Left cardiac atrium (tissue), 1 donor: ENCODE results near the gene UCP1.

GRCh38 chr4:138773337-138773802 lies 242.2 kb upstream of the NOCT start:
- PRO-cap, result no peak

- PRO-cap, result bidirectional peak, plus-strand start at chr4:139015781, minus-strand start at chr4:139015446
These were observed 661 bp upstream of the NOCT start for GRCh38 chr4:139014665-139015574.

DNA sequence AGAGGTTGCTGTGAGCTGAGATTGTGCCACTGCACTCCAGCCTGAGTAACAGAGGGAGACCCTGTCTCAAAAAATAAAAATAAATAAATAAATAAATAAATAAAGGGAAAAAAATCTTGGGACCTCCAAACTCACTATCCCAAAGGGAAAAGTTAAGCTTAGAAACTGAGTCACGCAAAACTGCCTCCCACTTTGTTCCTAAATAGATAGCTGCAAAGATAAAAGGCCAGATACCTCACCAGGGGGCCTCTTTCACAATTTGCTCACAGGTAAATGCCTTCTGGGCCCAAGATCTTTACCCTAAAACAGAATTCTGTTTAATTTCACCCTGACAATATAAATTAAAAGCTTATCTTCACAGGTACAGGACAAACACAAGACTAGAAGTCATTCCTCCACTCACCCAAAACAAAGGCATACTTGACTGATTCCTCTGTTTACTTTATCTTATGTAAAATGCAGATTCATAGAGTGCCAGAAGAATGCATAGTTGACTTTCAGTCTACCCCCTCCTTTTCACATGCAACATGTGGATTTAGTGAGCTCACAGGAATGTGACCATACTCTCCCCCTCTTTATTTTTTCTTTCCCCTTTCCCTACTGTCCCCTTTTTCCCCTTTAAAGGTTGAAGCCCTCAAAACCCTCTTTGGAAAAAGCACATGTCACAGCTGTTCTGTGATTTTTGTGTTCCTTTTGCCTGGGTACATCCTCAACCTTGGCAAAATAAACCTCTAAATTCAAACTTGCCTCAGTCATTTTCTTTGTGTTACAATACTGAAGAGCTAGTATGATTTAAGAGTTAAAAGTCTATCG lies 23.4 kb downstream of the ELF2 start:
- PRO-cap, result no peak

DNA sequence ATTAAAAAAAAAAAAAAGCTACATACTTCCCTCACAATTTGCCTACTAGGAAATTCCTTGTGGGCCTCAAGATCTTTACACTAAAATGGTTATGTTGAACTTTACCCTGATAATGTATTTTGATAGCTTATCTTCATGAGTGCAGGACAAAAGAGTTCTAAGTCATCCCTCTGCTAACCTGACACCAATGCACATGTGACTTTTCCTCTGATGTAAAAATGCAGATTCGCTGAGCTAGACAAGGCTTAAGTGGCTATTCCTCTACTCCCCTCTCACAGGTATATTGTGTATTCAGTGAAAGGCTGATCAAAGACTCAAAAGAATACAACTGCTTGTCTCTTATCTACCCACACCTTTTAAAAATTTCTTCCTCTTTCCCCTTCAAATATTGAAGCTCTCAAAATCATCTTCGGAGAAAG lies 22.4 kb downstream of the ELF2 start:
- PRO-cap, result no peak

DNA sequence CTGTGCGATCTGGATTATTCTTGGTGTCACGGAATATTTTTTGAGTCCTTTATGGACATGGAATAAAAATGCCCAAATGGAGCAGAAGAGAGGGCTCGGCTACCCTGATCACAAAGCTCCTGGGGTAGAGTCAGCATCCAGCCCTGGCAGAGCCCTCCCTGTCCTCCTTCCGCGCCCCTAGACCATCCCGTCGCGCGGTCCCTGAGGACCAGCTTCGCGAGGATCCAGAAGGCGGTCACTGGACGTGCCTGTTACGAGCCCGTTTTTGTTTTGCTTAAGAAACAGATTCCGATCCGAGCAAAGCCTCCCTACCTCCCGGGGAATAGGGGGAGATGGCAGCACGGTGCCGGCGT lies 1.1 kb downstream of the ELF2 start:
- PRO-cap, result no peak

- PRO-cap, result no peak
These were observed 37.1 kb upstream of the ELF2 start for GRCh38 chr4:139213997-139214737.

DNA sequence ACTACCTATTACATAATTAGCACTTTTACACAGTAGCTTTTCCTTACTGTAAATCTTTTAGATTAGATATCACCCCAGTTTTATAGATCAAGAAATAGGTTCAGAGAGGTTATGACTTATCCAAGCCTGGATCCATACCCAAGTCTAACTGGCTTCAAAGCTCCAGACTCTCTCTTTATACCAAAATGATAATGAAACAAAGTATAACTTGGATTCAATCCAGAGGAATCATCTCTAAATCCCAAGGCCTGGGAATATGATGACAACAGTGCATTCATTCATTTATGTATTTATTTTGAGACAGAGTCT lies 70.8 kb upstream of the RAB33B start:
- PRO-cap, result no peak

- PRO-cap, result no peak
These were observed 17.7 kb upstream of the RAB33B start for GRCh38 chr4:139436204-139436696.

- PRO-cap, result no peak
These were observed 5.0 kb downstream of the RAB33B start for GRCh38 chr4:139459011-139459321.

GRCh38 chr4:139463537-139464222 lies 9.8 kb downstream of the RAB33B start:
- PRO-cap, result no peak

DNA sequence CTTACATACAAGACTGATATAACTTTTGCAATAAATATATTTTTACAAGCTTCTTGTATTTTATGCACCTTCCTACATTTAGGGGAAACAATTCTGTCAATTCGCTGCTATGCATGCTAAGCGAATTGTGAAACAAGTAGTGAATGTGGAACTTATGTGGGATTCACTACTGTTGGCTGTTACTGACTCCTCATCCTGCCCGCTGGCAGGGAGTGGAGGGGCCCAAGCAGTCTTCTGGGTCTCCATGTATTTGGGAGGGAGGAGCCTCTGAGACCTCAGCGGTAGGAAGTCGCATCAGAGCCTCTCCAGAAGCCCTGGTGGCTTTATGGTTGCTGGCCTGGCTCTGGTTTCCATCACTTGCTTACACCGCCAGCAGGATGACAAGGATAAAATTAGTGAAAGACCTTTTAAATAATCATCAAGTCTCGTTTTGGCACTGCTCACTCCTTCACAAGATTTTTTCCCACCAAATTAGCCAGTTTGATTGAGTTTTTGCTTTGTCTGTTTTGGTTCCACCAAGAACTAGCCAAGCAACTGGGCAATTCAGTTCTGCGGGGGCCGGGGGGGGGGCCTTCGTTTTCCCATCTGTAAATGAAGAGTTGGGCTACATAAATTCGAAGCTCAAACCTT lies 3.8 kb upstream of the SETD7 start:
- PRO-cap, result no peak

DNA sequence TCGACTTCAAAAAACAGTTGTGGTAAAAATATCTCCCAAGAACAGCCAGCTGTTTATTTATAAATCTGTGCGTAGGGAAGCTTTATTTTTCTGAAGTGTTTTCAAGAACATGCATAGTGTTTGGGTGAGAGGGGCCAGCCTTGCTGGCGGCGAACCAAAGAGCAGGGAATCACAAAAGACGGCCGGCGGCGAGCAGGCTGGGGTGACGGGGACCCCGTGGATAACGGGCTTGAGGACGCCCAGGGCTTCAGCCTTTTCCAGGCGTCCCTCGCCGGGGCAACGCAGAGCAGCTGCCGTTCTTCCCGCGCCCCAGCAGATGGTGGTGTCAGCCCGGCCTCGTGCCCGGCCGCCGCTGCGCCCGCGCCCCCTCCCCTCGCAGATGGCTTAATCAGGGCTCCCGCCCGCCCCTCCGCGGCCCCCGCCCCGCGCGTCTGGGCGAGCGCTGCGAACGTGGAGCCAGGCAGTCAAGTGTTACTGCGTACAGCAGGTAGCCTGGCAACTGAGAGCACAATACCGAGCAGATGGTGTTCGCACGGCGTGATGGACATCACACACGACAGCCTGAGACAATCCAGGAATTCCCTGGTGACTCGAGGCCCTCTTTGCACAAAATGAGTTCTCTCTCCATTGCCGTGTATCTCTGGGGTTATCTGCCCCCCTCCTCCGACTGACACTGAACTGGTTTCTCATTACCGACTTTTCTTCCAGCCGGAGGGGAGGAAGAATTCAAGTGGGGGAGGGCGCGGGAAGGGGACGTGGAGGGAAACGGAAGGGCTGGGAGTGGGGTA lies 69.2 kb downstream of the MGST2 start:
- PRO-cap, result no peak

DNA sequence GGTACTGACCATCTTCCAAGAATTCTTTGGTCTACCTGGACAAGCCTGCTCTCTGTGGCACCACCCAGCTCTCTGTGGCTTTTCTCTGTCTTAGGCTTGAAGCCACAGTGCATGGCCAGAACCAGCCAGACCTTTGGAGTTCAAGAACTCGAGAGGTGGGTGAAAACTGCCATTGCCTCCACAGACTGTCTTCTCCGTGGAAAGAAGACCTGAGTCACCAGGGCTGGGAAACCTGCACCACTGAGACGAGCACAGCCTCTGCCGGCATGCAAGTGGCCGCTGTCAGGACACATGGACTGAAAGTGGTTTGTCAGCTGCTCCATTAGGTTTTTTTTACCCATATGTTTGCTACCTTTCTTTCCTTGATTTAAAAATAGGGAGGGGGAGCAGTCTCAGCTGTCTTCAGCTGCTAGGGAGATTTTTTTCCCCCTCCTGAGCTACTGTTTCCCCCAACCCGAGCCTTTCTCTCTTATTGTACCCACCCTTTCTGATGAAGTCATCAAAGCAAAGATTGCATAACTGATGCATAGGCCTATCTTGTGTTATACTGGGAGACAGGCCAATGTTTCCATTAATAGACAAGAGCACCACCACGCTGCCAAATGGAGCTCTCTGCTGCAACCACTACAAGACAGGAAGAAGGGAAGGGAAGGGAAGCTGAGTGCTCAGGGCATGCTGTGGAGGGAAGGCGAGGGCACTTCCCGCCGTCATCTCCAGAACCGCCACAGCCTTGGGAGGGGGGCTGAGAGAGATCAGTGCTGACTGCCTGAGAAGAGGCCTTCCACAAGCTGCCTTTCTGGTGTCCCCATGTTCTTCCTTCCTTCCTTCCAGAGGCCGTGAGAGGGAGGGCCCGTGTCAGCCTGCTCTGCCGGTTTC lies 74.7 kb downstream of the MGST2 start:
- PRO-cap, result no peak

- PRO-cap, result no peak
These were observed 104.7 kb downstream of the MGST2 start for GRCh38 chr4:139770353-139770755.

DNA sequence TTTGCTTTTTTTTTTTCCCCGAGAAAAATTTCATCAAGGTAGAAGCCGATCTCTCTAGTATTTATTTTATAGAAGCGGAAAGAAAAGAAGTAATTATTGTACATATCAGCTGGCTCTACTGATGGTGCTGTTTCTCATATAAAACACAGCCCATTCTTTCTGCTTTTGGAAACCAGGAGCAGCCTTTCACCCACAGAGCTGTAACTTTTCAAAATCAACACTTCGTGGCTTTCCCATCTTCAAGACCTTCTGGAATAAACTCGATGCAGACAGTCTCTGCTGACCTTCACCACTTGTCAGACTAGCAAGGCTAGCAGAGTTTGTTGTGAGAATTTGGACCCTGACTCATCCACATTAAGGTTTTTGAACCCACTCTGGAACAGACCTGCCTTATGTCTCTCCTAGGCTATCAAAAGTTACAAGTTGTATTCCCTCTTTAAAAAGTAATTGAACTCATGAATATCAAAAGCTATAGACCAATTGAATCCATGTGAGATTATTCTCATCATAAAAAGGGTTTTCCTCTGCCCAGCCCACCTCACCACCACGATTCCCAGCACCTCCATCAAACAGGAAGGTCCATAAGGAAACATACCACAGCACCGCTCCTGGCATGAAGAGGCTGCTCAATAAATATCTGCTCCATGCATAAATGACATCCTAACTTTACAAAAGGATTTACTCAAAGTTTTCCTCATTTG lies 88.6 kb downstream of the MAML3 start:
- PRO-cap, result no peak

DNA sequence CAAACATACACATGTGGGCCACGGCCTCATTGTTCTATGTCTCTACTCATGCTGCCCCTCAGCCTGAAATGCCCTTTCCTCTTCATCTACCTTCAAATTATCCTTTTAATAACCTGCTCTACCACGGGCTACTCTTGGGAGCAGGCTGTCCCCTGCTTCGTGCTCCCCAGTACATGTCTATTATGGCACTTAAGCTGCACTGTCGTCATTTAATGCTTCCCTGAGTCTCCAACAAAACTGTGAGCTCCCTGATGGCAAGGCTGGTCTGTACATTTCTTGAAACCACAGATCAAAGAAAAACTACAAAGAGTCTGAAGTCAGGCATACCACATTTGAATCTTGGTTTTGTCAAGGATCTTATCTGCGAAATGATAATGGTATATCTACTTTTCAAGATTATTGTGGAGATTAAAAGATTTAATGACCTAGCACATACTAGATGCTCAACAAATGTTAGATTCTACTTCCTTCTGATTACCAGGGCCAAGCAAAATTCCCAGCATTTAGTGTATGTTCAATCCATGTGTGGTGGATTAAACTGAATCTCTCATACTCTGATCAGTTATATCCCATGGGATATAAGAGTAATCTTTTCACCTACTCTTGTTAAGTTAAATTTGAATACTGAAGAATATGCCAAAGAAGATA lies 45.7 kb downstream of the MAML3 start:
- PRO-cap, result no peak

DNA sequence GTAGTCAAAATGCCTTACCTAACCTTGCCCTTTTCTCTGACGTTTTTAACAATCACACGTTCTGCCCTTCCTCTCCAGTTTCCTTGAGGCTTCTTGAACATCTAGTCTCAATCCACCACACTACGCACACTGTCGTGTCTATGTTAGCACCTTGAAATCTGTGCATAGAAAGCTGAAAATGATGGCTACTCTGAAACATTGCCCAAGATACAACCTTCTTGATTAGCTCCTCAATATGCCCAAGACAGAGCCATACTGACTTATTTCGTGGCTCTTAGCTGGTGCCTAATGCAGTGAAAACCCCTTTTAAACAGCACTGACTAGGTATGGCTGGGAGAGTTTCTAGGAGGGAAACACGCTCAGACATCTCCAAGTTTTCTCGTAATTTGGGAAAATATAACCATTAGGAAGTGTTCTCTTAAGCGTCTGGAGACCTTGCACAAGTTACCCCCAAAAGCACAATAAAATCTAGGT lies 29.8 kb downstream of the MAML3 start:
- PRO-cap, result no peak

DNA sequence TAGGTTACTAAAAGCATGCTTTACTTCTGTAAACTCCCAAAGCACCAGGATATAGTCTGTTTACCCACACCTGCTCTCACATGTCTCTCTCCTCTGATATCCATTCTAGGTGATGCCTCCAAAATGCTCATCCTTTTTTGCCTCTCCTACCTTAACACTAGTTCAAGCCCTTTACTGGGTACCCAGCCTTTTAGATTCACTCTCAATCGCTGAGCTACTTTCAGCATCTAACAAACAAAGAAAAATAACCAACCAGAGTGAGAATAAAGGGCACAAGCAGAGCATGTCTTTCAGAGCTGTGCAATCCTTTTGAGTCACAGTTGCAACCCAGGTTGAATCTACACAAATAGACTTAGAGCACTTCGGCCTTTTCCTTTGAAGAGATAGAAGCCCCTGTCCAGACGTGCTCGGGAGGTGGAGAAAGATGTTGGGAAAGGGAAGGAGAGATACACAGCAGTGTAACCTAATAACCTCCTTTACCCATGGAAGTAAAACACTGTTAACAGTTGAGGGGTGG lies 9.2 kb downstream of the MAML3 start:
- PRO-cap, result no peak

DNA sequence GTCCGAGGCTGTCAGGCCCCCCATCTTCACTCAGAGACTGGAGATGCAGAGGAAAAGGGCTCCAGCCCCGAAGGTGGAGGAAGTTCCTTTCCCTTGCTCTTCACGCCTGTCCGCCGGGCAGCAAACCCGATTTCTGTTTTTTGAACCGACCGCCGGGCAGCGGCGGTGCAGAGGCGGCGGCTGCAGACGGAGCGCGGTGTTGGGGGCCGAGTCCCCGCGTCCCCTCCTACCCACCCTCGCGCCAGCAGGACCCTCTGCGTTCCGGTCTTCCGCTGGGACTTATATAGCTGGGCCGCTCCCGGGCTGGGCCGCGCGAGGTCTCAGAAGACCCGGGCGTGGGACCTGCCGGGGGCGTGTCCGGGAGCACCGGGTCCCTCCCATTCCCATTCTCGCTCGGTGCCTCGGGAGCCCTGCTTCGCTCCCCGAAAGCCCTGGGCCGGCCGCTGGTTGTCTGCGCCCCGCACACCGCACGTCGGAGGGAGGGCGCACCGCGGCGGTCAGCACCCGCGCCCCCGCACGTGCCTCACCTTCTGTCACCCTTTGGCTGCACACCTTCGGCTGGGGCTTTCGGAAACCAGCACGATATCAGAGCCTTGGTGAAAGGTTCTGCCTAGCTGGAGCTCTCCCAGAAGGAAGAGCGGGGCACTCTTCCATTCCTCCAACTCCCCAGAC lies at the start of gene UCP1:
UCP1 (minus strand) TSS at position 256 of the 672 bp plus-strand sequence.
- PRO-cap, result no peak

DNA sequence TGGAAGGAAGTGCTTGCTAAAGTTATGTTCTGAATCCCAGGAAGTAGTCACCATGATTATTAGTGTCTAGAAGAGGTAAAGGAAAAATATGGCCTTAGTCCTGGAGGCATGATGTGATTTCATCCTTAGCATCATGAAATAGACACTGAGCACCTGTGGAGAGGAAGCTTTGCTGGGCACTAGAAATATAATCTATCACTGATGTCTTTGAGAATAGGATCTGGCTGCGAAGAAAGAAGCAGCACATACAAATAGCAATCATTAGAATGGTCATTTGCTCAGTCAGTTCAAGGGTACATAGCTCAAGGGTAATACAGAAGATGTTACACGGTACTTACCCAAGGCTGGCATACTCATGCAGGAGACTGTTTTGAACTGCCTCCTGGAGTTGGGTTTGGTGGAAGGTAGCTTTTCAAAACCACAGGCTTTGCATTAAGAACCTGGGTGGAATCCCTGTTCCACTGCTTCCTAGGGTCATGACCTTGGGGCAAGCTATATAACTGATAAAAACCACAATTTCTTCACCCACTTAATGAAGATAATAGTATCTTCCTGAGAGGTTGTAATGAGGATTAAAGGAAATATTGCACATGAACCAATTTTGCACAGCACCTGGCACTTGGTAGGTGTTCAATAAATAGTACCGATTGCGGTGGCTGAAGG lies 36.6 kb downstream of the TBC1D9 start:
- PRO-cap, result no peak